Karpas-422 (cell line): ENCODE measurements around the gene DERL3.

GRCh38 chr22:23838642-23839624 lies at the start of gene DERL3:
Gene DERL3, minus strand, starts transcription at chr22:23839006.
- PRO-cap = no peak
- RAMPAGE, long total RNA = no peak

GRCh38 chr22:23859076-23859674 lies 1.5 kb downstream of the SLC2A11 start:
- PRO-cap = no peak
- RAMPAGE, long total RNA = no peak

GRCh38 chr22:23924931-23925626 lies 30.9 kb downstream of the MIF start:
- PRO-cap = no peak
- RAMPAGE, long total RNA = no peak

- PRO-cap = no peak
- RAMPAGE, long total RNA = no peak
These were observed 59.5 kb downstream of the CABIN1 start for GRCh38 chr22:24070478-24071083.

DNA sequence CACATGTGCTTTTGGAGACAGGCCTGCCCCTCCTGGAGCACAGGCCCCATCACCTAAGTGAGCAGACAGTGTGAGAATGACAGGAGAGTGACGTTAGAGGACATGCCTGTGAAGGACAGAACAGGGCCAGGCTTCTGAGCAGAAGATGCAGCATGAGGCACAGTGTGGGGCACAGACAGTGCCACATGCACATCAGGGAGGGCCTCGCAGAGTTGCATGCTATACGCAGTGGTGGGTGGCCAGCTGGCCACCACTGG lies 36.5 kb upstream of the SUSD2 start:
- PRO-cap = no peak
- RAMPAGE, long total RNA = no peak

DNA sequence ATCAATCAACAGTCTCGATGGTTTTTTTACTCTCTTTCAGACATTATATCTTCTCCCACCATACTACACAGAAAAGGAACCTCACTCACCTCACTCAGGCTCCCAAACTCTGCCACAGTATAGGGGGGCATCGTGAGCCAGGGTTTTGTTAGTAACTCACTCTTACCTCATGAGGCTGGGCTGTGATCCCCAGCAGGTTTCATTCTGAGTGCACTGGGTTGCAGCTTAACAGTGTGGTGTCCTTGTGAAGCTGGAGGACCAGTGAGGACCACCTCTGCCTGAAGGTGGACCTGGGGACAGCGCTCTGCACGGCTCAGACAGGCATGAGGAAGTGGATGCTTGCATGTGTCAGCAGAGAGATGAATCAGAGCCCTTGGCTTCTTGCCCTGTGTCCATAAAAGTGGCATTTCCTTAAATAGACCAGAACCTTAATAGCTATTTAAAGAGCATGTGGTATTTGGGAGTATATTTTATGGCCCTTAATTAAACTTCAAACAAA lies 25.0 kb upstream of the ADORA2A start:
- PRO-cap = no peak
- RAMPAGE, long total RNA = no peak

GRCh38 chr22:24435553-24436132 lies 8.2 kb downstream of the ADORA2A start:
- PRO-cap = no peak
- RAMPAGE, long total RNA = no peak

DNA sequence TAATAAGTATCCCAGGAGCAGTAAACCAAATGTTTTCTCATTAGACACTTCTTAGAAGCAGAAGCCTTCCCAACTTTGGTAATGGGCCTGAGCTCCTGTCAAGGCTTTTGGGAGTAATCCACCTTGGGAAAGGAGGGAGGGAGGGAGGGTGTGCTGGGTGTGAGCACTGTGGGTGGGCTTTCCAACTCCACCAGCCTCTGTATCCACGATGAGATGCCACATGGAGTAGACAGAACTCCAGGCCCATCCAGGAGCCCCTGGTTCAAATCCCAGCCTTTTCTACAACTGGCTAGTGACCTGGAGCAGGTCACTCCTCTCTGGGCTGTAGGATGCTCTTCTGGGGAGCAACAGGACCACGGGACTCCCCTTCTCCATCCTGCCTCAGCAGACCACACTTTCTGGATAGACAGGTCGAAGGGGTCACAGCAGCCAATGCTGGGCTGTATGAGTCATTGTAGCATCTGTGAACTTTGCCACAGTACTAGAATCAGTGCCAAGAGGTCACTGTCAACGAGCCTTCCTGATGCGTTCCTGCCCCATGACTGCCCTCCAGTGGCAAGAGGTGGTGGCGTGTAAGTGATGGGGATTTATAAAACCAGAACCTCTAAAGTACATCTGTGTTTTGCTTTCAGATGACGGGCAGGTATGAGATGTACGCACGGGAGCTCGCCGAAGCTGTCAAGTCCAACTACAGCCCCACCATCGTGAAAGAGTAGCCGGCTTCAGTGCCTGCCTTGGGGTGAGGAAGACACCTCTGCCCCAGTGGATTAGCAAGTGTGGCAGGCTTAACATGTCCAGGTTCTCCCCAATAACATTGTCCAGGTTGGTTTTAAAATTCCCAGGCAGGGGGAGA lies 29.6 kb downstream of the GUCD1 start:
- PRO-cap = no peak
- RAMPAGE, long total RNA = no peak

DNA sequence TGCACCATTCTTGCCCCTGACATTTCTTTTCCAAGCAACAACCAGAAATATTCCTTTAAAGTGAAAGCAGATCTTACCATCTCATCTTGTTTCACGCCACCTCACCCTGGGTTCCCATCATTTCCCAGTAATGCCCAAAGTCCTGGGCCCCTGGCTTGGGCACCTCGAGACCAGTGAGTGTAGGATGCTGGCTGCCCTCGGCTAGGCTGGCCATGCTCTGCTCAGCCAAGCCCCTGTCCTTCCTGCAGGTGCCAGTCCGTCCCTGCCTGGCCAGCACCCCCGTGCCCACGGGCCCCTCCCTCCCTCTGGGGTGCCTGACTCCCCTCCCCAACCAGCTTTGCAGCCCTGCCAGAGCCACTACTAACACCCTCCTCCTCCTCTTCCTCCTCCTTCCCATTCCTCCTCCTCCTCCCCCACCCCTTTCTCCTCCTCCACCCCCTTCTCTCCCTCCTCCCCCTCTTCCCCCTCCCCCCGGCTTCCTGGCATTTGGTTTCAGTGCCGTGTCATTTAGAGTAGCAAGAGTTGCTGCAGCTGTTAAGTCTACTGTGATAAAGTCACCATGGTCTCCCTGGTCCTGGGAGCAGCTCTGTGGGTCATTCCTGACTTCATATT lies 78.6 kb downstream of the PIWIL3 start:
- PRO-cap = no peak
- RAMPAGE, long total RNA = no peak

DNA sequence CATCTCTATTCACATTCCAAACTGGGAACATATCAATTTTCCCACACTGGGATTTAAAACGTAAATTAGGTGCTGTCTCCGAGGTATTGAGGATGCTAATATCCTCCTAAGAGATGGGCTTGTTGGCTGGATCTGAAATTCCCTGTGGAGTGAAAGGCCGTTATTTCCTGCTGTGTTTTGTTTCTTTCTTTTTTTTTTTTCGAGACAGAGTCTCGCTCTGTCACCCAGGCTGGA lies 32.6 kb downstream of the KIAA1671 start:
- PRO-cap = no peak
- RAMPAGE, long total RNA = no peak

- PRO-cap = no peak
- RAMPAGE, long total RNA = no peak
These were observed 62.8 kb downstream of the KIAA1671 start for GRCh38 chr22:25015152-25015822.

DNA sequence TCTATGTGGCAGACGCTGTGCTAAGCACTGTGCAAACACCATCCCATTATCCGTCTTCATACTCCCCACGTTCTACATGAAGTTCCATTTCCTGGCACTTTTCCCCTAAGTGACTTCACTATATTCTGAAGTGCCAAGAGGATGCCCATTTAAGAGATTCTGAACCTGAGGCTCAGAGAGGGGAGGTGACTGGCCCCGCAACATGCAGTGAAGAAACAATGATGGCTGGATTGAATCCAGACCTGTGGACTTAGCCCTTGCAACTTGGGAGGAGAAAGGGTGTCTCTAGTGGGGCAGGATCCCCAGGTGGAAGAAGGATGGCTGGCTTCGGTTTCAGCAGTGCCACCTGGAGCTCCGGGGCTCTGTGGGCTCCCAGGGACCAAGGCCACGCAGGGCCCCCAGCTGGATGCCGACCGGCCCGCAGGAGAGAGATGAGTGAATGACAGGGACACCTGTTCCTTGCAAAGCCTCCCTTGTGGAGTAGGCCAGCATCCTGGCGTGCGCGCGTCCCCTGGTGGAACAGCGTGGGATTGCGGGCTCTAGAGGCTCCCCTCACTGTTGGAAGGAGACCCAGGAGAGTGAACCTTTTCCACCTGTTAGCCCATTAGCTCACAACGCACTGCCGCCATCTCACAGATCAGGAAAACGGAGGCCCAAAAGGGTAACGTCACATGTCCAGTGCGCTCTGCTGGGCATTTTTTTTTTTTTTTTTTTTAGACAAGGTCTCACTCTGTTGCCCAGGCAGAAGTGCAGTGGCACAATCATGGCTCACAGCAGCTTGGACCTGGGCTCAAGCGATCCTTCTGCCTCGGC lies 104.6 kb downstream of the KIAA1671 start:
- PRO-cap = no peak
- RAMPAGE, long total RNA = no peak

GRCh38 chr22:25131997-25132559 lies 67.6 kb upstream of the CRYBB3 start:
- PRO-cap = no peak
- RAMPAGE, long total RNA = no peak

DNA sequence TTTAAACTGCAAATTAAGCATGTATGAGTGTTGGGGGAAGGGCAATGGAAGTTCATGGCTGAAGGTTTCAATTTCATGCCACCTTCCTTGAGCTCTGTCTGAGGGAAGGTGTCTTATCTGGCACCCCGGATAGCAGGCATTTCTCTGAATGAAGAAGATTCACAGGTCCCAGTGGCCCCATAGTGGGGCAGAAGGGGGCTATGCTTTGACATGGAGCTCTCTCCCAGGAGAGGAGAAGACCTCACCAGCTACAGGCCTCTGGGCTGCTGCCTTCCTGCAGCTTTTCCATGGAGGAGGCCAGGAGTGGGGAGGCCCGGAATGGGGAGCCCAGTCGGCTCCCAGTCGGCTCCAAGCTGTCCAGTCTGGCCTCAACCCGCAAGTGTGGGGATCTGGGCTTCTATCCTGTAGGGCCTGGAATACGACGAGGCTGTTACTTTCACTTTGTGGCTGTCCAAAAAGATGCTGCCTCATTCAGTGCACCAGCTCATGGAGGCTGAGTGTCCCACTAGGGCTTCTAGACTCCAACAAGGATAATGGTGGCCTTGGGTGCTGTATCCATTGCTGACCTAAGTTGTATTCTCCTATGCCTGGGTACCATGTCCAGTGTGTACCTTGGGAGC lies 896 bp downstream of the MYO18B start:
- PRO-cap = no peak
- RAMPAGE, long total RNA = no peak

DNA sequence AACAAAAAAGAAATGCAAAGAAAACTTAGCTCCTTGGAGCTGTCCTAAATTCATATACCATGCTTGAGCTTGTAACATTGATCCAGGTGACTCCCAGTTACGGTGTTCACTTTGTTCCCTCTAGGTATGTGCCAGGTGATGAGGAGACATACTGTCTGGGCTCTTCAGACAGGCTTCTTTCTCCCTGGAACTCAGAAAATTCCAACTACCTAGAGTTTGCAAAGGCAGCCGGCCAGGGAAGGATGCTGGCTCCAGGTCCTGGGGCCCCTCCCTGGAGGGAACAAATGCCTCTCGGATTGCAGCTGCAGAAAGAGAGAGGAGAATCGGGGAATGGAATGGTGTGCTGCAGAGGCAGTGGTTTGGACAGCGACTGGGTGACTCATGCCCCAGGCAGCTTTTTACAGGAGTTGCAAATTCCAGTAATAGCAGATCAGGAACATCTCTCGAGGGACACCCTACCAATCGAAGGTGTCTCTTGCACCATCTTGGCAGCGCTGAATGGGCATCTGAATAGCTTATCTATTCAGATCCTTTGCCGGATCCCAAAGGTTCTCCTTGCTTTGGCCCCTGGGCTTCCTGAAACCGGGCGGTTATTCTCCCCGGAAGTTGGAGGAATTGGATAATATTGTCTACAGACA lies 12.2 kb upstream of the ASPHD2 start:
- PRO-cap = no peak
- RAMPAGE, long total RNA = no peak

DNA sequence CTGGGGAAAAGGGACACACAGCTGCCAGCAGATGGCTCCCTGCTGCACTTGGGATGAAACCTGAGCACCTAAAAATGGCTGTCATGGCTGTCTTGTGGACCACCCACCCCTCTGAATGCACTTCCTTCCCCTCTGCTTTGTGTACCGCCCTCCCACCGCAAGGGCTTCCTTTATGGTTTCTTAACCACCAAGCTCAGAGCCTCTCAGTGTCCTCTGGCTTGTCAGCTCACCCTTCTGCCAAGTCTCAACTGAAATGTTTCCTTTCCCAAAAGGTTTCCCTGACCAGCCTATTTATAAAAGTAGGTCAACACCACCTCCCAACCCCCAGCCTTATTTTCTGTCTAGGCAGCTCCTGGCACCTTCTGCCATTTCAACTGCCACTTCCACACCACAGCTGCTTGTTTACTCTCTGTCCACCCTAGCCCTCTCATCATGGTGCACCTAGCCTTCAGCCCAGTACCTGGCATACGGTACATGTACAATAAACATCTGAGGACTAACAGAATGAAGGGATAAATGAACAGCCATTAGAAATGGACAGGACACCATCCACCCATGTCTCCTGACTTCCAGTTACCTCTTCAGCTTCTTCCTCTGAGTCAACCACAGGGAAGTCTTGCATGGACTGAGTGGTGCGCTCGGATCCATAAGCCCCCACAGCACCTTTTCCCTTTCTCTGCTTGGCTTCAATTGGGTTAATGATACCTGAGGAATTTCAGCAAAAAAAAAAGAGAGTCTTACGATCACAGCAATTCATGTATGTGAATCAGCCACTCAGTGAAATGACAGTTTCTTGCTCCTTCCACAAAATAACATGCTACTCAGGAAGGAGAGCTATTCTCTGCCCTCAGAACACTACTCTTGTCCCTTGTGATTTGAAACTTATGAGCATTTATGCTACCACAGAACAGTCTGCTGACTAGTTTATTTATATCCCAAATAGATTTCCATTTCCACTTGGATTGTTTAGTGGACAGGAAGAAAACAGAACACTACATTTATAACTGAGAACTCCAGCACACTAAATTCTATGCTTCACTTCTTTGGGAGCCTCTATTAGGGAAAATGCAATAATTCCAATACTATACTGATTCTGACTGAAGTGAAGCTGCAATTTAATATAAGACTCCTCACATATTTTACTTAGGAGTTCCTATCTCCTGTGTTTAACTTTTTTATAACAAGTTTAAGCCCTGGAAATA lies 8.8 kb downstream of the TFIP11 start:
- PRO-cap = no peak
- RAMPAGE, long total RNA = no peak

DNA sequence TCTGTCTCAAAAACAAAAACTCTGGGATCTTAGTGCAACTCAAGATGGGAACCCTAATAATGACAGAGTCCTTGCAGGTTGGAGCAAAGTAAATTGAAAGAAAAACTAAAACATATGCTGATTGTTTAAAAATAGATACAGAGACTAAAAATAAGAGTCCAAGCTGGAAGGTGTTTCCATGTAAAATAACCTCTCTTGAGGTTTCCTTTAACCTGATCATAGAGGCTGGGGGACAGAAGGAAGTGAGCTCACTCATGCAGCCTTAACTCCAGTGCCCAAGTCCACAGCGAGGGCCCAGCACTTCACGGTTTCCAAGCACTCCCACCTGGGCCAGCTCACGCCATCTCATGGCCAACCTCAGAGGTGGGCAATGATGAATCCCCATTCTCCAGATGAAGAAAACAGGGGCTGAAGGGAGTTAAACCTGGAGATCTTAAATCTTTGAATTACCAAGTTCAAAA lies 14.8 kb upstream of the TFIP11 start:
- PRO-cap = no peak
- RAMPAGE, long total RNA = no peak

DNA sequence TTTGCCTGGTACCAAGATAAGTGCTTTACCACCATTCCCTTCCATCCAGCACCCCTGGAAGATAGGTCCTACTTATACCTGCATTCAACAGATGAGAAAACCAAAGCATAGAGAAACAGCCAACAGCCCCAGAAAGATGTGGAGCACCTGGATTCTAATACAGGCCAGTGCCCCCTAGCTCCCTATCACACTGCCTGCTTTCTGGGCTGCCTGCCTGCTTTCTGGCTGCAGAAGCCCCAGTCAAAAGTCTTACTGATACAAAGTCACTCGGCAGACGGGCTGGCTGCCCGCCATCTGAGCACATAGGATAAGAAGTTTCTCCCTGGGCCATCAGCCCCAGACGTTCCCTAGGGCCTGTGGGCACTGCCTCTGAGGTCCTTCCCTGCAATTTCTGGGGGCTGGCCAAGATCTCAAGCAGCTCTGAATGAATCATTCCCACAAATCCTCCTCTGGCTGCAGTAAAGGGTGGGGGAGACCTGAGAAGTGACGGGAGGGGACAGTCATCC lies 4.9 kb downstream of the TPST2 start:
- PRO-cap = no peak
- RAMPAGE, long total RNA = no peak

DNA sequence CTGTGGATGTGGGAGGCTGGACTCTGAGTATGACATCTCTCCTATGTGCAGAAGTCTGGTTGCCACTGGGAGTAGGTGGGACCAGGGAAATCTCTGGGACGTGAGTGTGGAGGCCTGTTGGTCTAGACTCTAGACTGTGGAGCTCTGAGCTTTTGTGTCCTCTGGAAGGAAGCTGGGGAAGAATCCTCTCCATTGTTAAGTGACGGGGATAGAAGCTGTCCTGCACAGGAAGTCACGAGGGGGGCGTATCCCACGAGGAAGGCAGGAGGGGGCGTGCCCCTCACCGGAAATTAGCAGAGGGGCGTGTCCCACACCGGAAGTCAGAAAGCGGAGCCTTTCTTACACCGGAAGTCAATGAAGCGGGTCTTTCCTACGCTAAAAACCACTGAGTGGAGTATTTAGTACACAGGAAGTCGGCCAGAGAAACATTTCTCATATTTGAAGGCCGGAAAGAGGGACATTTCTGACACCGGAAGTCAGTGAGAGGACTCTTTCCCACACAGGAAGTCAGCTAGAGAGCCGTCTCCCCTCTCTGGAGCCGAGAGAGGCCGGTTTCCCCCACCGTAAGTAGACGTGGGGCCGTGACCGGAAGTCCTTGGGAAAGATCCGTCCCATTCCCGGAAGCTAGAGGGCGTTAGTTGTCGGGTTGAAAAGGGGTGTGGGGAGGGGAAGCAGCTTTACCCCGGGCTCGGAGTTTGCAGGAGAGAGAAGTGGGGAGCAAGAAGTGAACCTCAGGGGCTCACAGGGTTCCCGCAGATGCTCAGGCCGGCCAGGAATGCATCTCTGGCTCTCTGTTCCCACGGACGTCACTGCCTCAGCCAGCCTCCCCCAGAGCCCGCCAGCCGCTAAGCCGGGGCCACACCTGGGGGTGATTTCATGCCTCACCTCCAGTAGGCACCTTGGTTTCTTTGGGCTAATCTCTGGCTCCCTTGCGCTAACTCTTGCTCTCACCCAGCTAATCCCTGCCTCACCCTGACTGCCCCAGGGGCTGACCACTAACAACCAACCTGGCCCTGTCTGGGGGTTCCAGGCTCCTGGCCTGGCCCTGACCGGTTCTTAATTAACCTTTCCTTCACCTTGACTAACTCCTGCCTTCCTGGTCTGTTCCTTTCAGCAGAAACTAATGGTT lies 51.0 kb downstream of the CRYBA4 start:
- PRO-cap = unidirectional peak, plus-strand start at position 398 of the sequence; unidirectional peak, plus-strand start at position 492 of the sequence; unidirectional peak, plus-strand start at position 680 of the sequence
- RAMPAGE, long total RNA = no peak

DNA sequence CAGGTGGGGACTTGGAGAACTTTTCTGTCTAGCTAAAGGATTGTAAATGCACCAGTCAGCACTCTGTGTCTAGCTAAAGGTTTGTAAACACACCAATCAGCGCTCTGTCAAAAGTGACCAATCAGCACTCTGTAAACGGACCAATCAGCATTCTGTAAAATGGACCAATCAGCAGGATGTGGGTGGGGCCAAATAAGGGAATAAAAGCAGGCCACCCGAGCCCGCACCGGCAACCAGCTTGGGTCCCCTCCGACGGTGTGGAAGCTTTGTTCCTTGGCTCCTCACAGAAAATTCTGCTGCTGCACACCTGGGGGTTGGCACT lies 145.0 kb downstream of the CRYBA4 start:
- PRO-cap = no peak
- RAMPAGE, long total RNA = no peak